A673 (cell line): Measurements from ENCODE around the genes ZNF143 and ADM.

- PRO-cap: bidirectional peak, plus-strand start at chr11:9461113, minus-strand start at chr11:9460658
Observed at GRCh38 chr11:9460866-9461689, at the start of gene ZNF143. Gene ZNF143, plus strand, starts transcription at chr11:9461012.

DNA sequence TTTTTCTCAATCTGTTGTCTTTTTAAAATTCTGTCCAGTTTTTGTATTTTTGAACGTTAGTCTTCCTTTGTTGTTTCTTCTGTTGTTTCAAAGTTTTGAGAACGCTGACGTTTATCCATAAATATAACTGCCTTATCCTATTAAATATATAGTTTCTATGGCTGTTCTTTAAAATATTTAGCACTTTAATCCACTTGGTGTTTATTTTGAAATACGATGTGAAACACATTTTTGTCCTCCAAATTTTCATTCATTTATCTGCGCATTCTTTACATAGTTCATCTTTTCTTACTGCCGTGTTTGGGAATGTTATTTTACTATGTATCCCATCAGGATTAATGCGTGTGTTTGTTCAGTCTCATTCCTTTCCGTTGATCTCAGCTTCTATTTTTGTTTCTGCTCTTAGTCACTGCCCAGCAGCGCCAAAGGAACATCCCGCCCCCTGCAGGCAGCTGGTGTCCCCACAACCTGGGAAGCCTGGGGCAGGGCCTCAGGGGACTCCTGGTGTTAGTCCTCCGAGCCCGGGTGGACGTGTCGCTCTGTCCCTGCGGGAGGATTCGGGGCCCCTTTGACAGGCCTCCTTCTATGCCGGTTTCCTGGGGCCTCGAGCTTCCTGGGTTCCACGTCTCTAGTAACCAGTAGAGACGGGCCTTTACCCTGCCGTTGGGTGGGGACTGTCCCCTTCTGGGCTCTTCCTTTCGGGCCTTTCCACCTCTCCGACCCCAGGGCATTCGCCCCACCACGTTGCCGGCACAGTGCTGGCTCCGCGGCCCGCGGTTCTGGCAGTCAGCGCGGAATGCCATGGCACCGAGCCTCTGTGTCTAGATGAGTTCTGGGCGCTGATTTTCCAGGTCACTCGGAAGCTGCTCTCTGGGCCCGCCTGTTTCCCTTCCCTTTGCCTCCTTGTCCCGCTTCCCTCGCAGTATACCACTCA, 39.7 kb downstream of the WEE1 start:
- PRO-cap: bidirectional peak, plus-strand start at position 510 of the sequence, minus-strand start at position 293 of the sequence; bidirectional peak, plus-strand start at position 824 of the sequence, minus-strand start at position 798 of the sequence

DNA sequence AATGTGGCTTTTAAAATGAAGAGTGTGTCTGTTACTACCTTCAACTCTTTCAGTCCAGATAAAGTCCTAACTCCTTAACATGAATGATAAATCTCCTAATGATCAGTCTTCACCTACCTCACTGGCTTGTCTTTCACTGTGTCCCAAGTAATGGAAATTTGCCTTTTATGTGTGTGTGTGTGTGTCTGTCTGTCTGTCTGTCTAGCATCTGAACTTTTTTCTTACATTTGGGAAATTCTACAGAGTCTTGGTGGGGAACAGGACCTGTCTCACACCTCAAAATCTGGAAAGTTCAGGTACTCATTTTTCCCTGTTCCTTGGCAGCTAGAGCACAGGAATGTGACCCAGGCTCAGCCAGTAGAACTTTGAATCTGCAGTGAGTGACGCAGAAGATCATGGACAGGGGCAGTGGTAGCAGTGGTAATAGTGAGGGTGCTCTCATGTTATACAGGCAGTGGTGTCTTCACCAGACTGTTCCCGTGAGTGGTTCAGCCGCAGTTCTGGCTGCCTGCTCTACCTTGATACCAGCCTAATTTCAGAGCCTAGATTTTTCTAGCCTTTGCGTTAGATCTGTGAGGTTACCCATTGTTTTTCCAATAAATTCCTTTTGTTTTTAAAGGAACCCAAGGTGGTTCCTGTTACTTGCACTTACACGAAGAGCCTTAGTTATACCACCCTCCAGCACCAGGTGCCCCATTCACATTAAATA, 47.5 kb downstream of the SWAP70 start:
- PRO-cap: no peak

DNA sequence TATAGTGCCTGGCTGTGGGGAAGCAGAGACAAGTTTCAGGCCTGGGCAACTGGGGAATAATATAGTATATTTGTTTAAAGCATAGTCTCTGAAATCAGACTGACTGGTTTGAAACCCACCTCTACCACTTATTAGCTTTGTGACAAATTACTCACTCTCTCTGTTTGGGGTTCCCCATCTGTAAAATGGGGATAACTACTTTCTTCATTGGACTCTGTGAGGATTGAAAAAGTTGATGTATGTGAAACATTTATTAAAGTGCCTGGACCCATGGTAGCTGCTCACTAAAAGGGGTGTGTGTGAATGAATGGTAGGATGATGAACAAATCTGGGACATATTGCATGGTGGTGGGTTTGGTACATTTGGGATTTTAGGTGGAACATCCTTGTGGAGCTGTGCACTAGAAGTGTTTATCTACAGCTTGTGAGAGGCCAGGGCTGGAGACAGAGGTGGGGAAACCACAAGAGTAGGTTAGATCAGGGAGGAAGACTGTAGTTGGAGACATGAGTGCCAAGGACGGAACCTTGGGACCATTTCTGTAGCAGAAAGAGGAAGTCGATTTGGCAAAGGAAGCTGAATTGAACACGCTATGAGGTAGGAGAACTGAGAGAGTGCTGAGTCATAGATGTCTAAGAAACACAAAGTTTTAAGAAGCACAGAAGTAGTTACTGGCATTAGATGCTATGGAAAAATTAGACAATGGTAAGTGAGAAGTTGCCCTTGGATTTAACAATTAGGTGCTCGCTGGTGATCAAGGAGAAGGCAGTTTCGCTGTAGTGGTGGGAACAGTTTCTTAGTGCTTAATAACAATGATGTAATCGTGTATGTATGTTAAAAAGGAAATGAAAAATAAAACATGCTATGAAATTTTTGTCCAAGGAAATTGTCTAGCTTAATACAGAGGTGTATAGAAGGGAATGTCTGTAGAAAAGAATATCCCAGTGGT, 52.7 kb downstream of the SWAP70 start:
- PRO-cap: no peak

DNA sequence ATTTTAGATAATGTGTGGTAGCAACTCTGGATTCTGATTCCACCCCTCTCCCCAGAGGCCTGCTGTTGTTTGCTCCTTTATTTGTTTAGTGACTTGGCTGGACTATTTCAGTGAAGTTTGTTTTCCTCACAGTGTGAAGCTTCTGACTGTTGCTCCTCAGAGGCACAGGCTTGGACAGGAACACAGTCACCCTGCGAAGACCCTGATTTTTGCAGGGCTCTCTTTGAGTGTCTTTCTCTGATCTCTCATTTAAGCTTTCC, 72.5 kb downstream of the SWAP70 start:
- PRO-cap: no peak

DNA sequence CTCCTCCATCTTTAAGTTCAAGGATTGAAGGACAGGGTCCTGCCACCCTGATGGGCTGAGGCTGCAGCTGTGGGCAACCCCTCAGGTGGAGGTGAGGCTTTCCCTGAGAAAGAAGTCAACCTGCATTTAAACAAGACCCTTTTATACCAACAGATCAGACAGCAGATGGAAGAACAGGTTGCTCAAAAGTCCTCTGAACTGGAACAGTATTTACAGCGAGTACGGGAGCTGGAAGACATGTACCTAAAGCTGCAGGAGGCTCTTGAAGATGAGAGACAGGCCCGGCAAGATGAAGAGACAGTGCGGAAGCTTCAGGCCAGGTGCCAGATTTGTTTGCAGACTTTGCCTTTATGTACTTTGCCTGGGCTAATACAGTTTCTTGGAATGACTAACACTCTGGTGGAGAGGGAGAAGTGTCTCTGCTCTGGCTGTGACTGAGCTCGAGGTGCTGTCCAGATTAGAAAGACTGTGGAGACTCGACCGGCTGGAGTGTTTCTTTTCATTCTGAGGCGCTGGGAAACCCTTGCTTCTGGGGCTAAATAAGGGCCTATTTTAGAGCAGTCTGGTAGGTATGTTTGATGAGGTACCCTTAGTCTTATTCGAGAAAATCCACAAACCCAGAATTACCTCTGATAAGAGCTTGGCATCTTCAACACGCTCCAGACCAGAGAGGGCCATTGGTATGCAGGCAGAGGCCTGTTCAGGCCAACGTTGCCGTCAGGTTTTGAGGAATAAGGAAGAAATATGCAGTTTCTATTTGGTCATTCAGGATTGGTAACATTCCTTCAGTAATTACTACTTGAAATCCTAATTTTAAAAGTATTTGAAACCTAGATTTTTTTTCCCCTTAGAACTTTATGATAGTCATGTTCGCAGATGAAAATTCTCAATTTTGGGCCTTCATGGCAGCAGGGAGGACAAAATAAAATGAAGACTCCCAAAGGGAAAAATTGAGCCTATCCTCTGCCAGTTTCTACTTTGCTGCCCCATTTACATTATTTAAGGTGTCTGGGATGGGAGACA, 76.5 kb downstream of the SWAP70 start:
- PRO-cap: no peak

DNA sequence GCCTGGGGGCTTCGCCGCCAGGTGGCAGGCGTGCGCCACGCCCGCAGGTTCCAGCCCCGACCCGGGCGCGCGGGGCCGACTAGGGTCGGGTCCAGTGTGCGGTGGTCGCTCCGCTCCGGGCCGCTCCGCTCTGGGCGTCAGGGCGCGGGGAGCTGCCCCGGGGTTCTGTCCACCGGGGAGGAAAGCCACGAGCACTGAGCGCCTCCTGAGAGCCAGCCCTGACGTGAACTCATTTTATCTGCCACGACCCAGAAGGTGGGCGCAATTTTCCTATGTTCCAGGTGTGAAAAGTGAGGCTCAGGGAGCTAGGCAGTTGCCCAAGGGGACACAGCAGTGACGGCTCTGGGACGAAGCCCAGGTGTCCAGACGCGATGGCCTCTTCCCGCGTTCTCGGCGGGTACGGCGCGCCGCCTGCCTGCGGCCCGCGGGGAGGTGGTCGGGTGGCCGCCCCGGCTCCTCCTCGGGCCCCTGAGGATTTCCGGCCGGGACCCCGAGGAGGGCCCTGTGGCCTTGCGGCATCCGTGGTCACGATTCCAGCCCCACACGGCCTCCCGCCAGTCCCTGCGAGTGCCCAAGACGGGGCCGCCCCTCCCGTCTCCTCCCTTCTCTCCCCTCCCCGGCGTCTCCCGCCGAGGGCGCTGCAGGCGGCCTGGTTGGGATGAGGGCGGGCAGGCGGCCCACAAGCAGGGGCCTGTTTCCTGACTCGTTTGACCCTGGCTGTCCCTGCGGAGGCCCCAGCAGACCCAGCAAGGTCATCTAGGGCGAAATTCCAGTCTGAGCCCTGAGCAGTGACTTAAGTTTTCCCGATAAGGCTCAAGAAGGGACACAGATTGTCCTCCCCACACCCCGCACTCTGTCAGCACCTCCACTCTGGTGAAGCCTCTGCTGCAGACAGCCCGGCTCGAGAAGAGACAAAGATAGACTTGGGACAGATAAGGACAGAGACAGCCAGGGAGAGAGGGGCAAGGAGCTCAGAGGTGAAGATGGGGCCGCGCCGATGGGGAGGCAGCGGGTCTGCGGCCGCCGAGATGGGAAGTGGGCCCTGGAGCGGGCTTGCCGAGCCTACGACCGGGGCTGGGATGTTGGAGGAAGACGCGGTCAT, 94.7 kb downstream of the SWAP70 start:
- PRO-cap: bidirectional peak, plus-strand start at position 75 of the sequence, minus-strand start outside the sequence; bidirectional peak, plus-strand start at position 650 of the sequence, minus-strand start at position 578 of the sequence

GRCh38 chr11:9765382-9766079, 101.7 kb downstream of the SWAP70 start:
- PRO-cap: no peak

GRCh38 chr11:9922792-9923208, 258.9 kb downstream of the SWAP70 start:
- PRO-cap: bidirectional peak, plus-strand start at chr11:9923150, minus-strand start at chr11:9923058

DNA sequence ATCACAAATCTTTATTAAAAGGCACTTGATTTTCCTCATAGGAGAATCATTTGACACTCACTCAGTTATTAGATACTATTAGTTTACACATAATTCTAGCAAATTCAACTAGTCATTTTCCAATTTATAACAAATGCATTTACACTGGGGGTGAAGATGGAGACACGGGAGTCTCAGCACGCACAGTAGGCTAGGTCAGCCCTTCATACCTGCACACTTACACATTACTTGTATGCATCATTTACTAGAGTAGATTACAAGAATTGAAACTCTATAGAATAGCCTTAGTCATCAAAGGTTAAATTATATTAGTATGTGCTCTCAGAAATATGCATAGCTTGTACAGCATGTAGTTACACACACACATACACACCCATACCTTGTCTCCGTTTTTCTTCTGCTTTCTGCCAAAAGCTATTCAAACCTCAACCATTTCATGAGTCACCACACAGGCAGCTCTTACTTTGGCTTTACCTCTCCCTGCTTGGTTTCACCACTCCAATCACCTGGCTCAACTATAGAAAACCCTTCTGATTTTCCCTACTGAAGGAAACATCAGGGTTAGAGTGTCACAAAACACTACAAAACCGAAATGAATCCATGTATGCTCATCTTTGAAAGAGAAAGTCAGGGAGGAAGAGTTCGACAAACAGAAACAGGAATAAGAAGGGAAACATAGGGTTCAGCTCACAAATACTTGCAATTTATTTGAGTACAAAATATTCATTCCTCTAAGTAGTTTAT, 171.3 kb downstream of the SBF2 start:
- PRO-cap: no peak

DNA sequence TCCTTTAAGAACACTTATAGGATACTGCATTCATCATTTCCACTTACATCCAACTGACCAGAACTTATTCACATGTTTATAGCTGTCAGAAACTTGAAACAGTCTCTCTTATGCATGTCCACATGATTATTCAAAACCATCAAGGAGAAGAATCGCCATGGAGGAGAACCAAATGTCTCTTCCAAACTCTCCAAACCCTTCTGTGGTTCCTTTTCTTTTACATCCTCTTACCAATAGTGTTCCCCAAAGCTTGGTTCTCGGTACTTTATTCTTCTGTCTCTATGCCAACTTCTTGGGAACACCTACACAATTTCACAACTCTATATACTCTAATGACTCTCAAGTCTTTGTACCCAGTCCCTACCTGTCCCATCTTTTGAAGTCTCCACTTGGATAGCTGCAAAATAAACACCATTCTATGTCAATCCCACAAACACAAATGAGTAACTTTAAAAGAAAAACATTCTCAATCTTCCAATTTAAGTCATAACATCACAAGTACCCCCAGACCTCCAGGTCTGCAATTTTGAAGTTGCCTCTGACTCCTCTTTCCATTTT, 12.6 kb downstream of the SBF2 start:
- PRO-cap: no peak

DNA sequence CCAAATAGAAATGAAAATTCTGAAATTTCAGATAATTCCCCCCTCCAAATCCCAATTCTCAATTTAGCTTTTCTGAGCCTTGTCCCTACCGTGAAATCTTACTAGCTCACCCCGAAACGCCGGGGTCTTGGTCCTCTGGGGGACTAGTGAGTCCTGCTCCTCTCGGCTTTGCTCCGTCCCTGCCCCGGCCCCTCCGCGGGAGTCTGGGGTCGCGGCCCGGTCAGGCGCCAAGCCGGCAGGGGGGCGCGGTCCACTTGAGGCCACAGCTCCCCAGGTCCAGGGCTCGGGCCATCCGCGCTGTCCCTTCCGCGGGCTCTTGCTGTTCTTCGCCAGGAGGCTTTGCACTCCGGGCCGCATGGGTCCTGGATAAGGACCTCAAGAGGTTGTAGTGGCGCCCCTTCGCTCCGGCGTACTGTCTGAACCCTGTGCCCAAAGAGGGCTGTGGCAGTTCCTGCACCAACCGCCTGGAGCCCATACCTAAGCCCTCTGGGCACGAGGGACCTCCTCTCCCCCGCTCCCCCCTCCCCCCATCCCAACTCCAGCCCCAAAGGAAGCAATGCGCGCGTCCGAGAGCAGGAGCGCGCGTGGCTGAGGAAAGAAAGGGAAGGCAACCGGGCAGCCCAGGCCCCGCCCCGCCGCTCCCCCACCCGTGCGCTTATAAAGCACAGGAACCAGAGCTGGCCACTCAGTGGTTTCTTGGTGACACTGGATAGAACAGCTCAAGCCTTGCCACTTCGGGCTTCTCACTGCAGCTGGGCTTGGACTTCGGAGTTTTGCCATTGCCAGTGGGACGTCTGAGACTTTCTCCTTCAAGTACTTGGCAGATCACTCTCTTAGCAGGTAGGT, at the start of gene ADM:
TSS of gene ADM (plus strand) at position 684 of the 846 bp plus-strand sequence.
- PRO-cap: bidirectional peak, plus-strand start at position 688 of the sequence, minus-strand start at position 443 of the sequence

GRCh38 chr11:10326806-10327124, 21.9 kb downstream of the ADM start:
- PRO-cap: no peak

DNA sequence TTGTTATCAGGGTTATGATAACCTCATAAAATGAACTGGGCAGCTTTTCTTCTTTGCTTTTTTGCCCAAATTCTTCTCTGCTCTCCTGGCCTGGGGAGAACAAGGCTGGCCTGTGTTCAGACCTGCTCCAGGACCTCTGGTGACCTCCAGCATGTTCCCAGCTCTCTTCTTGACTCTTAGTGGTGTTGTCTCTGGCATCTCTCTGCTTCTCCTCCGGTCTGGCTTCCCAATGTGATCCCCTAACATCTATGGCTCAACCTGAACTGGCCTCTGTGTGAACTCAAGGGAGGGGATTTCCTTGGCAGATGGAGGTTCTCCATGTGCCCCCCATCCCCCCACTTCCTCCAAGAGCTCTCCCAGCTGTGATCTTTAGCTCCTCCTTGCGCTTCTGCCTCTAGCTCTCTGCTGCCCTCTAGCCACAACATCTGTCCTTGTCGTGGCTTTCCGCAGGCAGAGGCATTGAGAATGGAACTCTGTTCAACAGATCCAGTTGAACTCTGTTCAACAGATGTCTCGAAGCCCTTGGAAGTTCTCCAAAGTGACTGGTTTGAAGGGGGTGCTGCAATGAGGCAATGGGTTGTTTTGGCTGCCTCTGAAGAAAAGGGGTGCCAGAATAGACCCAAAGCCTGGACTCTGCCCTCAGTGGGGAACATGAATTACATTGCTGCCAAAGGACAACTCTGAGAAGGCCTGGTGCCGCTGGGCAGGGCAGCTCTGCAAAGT, 61.7 kb downstream of the ADM start:
- PRO-cap: no peak

GRCh38 chr11:10385600-10386171, 69.4 kb upstream of the AMPD3 start:
- PRO-cap: no peak

DNA sequence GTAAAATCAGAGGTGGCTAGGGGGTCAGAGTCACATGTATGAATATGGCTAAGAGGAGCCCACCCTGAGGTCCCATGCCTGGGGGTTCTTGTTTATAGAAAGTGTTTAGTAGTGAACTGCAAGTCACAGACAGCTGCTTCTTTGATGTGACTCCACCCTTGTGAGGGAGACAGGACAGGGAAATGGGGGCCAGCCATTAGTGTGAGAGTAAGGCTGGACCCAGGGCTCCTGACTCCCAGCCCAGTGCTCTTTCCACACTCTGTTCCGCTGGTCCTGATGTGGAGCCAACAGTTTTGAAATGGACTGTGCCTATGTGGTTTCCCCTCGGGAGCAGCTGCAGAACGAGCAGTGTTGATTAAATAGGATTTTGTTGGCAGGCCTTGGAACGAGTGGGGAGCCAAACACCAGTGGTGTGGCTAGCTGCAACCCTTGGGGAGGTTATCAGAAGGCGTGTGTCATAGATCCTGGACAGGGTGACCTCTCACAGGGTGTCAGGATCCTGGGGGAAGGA, 66.6 kb upstream of the AMPD3 start:
- PRO-cap: no peak

GRCh38 chr11:10451492-10451979, 3.5 kb upstream of the AMPD3 start:
- PRO-cap: no peak

GRCh38 chr11:10461391-10461885, 6.4 kb downstream of the AMPD3 start:
- PRO-cap: no peak

- PRO-cap: no peak
Observed at GRCh38 chr11:10600893-10601337, 32.5 kb upstream of the LYVE1 start.

DNA sequence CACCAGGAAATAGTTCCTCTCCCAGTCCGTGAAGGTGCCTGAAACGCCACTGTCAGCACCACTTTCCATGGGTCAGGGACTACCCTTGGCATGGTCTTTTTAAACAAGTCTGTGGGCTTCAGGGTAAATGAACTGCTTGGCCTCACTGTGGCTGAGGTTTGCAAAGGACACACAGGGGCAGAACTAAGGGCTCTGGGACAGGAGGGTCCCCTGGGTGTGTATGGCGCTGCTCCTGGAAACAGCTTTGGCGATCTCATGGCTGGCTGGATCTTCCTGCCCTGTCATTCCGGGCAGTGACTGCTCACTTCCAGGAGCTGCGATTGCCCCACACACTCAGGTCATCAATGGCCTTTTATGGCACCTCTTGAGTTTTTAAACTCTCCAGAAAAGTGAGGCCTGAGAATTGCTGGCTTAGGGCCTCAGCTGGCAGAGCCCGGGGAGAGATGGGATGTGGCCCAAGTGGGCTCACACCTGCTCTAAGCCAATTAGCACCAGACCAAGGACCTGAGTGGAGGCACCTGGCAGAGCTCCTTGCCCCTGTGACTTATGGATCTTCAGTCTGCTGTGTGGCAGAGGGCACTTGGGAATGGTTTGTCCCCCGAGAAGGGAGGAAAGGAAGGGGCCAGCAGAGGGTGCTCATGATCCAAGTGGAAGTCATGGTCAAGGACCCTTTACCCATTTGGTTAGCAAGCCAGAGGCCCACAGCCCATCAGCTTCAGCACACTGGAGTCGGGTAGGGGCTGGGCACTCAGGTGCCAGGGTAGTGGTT, 55.7 kb upstream of the LYVE1 start:
- PRO-cap: no peak